Neural progenitor cell (in vitro differentiated cells): ENCODE data around the genes SKAP2 and HOXA10.

DNA sequence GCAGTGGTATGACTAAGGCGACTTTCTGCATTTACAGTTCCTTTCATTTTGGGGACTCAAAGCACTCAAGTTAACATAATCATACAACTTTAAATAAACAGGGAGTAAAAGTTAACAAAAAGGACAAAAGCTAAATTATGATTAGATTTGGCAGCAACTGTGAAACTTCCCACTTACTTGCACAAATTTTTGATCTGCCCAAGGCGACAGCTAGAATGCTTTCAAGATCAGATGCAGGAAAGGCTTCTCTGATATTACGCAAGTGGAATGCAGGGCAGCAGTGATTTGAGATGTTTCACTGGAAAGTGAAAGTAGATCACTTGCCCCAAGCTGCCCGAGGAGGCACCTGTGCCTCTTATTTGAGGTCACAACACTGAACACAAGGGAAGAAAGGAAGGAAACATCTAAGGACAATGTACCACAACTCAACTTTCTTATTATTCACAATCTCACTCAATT lies 199.4 kb downstream of the SKAP2 start:
- RAMPAGE, long total RNA, result no peak

- RAMPAGE, long total RNA, result no peak
Observed at GRCh38 chr7:26863870-26864979, at the start of gene SKAP2. Gene SKAP2, minus strand, starts transcription at chr7:26864590.

GRCh38 chr7:27114491-27114821 lies 12.0 kb upstream of the HOXA2 start:
- RAMPAGE, long total RNA, result no peak

DNA sequence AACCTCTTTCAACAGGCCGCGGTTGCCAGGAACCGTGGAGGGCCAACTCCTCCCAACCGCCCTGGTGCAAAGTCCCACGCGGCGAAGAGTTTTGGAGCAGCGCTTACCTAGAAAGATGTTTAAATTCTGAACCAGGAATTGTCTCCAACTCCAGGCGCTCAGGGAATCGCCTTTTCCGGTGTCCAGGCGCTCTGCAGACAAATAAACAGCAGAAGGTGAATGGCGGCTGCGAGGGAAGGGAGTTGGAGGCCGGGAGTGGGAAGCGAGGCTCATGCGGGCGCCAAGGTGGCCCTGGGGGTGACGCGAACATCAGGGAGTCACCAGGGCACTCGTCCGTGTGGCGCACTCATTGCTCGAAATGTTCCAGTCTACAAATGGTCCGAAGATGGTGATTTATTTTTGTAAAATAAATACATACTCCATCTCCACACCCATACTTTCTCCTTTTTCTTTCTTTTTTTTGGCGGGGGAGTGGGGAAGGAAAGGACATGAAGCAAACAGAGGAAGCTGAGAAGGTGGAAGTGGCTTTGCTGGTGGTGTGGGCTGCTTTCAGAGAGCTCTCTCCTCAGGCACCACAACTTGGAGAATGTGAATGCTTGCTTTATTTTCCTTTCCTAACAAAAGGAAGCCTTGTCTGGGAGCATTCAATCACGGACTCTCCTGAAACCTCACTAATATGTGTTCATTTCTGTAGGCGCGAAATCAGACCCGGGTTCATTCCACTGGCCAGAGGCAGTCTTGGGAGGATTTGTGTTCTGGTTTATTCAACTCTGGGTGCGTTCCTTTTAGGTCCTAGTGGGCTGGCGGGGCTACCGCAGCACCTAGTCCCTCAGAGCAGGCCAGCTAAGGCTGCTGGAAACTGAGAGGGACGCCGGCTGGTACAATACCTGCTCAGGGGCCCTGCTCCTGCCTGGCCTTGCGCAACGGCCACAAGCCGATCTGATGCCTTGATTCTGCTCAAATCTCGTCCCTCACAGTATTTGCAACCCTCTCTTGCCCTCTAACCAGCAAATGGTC lies 7.8 kb downstream of the HOXA4 start:
- RAMPAGE, long total RNA, result no peak

- RAMPAGE, long total RNA, result no peak
Observed at GRCh38 chr7:27142411-27143627, 662 bp downstream of the HOXA5 start.

DNA sequence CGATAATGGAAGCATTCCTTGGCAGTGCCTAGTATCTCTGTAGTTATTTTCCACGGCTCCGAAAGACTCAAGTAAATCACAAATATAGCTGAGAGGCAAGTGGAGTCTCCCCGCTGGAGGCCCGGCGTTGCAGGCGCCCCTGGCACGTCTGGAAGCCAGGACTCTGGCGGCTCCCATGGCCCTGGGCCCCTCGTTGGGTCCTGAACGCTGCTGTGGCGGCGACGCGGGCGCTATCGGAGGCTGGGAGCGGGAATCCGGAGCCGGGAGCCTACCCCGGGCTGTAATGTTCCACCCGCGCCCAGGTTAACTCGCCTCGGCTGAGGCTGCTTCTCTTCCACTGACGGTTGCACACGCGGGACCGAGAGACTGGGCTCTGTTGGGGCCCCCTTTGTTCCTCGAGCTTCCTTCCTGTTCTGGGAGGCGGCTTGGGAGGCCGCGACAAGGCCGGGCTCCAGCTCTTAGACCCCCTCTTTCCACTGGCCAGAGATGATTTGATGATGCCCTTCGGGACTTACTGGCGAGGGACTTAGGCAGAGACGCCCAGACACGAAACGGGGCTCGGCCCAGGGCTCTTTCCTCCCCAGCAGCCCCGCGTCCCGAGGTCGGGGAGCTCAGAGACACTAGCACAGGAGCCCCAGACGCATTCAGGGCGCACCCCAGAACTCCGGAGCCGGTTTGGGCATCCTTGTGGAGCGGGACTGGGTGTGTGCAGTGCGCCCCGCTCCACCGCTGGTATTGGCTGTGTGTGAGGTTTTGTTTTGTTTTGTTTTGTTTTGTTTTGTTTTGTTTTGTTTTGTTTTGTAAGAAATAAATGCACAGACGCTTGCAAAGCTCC lies 1.4 kb upstream of the HOXA5 start:
- RAMPAGE, long total RNA, result no peak

DNA sequence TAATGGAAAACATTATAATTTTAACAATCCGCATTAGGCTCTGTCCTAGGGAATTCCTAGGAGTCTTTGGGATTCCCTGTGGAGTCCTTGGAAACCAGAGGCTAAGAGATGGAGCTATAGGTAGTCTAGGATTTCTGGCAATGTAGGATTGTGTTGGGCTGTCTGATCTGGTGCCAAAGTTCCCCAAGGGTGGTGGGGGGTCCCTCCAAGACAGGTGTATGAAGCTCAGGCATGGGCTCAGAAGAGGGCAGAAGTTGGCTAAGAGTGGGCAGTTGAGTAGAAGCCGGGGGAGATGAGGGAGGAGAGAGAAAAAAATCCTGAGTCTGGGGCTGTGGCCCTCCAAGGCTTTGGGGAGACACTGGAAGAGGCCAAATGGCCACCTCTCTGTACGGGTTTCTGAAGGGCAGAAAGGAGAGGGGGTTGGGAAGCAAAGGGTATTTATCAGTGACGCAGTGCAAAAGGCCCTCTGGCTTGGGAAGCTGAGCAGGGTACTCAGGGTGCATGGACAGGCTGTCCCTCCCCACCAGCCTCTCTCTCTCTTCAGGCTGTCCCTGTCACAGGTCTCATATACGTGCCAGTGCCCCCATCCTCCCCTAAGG lies 988 bp downstream of the HOXA6 start:
- RAMPAGE, long total RNA, result no peak

DNA sequence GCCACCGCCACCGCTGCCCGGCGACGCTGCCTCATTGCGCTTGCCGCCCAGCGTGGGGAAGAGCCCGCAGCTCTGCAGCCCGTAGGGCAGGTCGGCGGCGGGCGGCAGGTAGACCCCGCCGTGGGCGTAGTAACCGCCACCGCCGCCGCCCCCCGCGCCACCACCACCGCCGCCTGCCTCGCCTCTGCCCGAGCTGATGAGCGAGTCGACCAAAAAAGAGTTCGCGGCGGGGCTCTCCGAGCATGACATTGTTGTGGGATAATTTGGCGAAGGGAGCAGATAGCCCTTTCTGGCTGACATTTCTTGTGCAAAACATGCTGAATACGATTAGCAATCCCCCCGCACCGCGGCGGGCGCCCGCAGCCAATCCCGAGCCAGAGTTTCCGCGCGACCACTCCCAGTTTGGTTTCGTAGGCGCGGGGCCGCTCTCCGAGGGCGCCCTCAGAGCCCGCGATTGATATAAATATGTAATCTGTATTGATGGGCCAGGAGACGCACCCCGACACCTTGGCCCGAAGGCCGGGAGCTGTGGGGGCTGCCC lies at the start of gene HOXA10:
Gene HOXA10 (minus strand): TSS at position 314 of the 541 bp plus-strand sequence.
- RAMPAGE, long total RNA, result no peak

DNA sequence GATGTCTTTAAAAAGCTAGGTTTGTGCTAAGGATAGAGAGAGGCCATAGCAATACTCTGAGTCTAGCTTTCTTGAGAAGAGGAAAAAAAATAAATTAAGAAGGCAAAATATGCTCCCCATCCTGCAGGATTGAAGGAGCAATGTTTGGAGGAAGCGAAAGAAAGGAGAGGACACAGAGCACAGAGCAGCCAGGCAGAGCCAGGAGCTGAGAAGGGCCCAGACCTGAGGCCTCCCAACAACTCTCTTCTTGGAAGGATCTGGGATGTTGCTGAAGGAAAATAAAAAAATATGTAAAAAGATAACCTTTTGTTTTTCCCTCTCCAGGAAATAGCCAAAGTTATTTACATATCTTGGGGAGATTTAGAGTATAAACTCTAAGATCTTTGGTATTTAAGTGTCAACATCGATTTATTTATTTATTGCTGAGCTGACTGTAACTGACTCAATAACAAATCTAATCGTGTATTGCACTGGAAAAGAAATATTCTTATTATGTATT lies 1.6 kb upstream of the HOXA11 start:
- RAMPAGE, long total RNA, result no peak

DNA sequence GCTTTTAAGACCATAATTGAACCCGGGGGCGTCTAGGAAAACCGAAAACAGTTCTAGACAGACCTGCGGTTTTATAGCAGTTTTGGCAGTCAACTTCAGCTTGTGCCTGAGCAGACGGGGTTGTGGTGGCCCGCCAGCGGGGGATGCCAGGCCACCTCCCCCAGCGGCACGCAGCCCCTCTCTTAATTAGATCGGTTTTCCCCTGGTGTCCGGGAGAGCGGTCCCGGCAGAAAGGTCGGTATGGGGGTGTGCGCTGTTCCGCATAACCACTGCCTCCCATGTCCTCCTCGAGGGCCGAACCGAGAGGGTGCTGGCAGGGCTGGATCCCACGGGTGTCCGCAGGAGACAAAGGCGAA lies 2.7 kb upstream of the HOXA11 start:
- RAMPAGE, long total RNA, result no peak

- RAMPAGE, long total RNA, result no peak
Observed at GRCh38 chr7:27191640-27192542, 6.9 kb upstream of the HOXA11 start.

- RAMPAGE, long total RNA, result no peak
Observed at GRCh38 chr7:27424047-27424766, 181.6 kb downstream of the EVX1 start.

DNA sequence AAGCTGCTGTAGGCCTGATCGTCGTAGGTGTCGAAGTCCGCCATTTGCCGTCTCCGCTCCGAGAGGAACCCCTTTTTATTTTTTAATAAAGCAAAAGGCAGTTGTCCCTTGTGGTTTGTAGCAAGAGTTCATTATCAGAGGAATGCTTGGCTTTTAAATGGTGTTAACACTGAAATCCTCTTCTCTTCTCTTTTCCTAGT lies 204.0 kb downstream of the HIBADH start:
- RAMPAGE, long total RNA, result no peak

DNA sequence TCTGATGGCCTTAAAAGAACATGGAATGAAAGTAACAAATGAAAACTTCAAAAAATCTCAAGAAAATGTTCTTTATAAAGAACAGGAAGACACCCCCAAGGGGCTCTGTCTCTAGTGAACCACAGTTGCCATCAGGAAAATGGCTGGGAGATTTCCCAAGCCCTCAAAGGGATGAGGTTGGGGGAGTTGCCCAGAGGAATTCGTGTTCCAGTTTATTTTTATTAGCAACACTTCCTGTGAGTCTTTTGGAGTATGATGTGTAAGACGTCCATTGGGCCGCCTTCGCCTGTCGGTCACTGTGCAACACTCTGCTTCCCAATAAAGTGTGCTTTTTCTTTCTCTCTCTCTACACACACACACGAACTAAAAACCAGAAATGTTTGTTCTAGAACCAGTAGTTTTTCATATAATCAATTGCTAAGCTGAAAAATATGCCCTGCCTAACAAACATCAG lies 199.8 kb downstream of the HIBADH start:
- RAMPAGE, long total RNA, result no peak

DNA sequence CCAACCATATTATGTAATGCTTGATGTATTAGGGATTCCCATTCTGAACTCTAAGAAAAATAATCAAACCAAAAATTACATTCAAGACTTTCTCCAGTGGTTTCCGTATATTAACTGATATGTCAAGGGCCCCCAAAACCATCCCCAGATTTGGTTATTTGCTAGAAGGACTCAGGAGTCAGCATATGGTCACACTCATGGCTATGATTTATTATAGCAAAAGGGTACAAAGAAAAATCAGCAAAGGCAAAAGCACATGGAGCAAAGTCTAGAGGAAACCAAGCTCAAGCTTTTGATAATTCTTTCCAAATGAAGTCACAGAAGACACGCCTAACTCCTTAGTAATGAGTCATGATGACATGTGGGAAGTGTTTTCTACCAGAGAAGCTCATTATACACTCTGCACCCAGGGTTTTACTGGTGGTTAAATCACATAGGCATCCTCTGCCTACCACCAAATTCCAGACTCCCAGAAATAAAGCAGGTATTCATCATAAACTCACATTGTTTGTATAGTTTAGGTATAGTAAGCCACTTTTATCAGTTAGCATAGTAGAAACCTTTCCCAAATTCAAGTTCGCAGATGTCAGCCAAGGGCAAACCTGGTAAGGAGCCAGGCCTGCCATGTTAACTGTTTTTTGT lies 15.2 kb upstream of the HIBADH start:
- RAMPAGE, long total RNA, result no peak

DNA sequence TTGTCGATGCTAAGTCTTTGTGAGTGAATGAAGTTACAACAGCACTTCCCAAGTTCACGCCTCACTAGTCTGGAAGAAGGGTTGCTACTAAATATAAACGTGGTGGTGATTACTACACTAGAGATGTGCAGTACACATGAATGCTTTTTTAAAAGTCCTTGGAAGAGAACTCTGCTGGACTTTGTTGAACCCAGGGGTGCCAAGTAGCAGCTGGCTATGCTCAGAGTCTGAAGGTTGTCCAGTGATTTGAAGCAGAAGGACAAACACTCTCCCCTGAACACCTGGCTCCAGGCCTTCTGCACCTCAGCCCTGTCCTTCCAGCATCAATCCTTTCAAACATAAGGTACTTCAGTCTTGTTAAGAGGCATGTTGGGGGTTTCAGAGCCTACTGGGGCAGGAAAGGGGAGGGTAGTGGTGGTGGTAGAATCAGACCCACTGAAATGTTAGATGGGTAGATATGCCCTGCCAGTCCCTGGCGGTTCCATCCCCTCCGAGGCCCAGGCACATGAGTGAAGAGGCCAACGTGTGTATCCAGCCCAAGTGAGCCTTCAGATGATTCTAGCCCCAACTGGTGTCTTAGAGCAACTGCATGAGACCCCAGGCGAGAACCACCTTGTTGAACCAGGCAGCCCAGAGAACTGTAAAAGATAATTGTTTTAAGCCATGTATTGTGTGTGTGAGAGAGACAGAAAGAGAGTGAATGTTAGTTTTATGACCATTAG lies 94.4 kb downstream of the TAX1BP1 start:
- RAMPAGE, long total RNA, result no peak

- RAMPAGE, long total RNA, result no peak
Observed at GRCh38 chr7:27944666-27945179, 204.8 kb downstream of the TAX1BP1 start.

GRCh38 chr7:28065312-28065829 lies 115.2 kb downstream of the JAZF1 start:
- RAMPAGE, long total RNA, result no peak

DNA sequence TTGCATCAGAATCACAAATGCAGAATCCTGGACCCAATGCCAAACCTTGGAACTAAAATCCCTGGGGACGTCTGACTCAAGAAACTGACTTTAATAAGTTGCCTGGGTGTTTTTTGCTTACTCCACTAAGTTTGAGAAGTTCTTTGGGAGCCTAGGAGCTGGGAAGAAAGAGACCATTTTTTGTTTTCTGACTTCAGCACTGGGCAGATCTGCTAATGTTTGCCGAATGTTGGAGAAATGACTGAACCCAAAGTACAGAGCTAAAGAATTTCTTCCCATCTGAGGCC lies 6.5 kb upstream of the CREB5 start:
- RAMPAGE, long total RNA, result no peak

DNA sequence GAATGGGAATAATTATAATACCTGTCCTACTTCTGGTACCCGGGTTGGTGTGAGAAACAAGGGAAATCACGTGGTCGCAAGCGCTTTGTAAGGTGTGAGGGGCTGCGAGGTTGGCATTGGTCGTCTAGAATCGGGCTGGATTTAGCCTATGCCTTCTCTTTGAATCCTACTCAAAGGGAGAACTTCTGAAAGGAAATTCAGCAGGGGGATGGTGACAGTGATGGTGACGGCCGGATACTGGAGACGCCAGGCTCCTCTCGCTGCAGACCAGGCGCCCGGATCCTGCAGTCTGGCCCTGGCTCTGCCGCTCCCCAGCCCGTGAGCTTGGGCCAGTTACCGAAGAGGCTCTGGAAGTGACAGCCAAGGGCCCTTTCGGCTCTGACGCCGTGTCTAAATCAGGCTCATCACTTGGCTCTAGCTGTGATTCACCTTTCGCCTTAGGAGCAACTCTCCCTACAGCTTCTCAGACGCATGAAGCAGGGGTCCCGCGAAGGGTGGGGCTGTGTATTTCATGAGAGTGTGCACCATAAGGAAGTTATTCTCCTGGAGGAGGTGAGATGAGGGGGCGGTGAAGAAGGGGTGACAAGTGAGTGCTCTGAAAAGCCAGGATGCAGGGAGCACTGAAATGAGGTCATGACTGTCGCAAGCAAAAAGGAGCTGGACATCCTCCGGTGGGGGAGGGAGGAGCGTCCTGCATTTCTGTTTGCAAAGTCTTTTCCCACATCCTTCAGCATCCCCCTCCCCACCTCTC lies 3.9 kb upstream of the CREB5 start:
- RAMPAGE, long total RNA, result no peak